GM06990 (cell line): ENCODE data around the genes KCNK3 and MAPRE3.

GRCh38 chr2:24926611-24927554, 6.8 kb upstream of the ADCY3 start:
- RRBS = 9% methylated on average over 10 of the region's 41 CpGs

DNA sequence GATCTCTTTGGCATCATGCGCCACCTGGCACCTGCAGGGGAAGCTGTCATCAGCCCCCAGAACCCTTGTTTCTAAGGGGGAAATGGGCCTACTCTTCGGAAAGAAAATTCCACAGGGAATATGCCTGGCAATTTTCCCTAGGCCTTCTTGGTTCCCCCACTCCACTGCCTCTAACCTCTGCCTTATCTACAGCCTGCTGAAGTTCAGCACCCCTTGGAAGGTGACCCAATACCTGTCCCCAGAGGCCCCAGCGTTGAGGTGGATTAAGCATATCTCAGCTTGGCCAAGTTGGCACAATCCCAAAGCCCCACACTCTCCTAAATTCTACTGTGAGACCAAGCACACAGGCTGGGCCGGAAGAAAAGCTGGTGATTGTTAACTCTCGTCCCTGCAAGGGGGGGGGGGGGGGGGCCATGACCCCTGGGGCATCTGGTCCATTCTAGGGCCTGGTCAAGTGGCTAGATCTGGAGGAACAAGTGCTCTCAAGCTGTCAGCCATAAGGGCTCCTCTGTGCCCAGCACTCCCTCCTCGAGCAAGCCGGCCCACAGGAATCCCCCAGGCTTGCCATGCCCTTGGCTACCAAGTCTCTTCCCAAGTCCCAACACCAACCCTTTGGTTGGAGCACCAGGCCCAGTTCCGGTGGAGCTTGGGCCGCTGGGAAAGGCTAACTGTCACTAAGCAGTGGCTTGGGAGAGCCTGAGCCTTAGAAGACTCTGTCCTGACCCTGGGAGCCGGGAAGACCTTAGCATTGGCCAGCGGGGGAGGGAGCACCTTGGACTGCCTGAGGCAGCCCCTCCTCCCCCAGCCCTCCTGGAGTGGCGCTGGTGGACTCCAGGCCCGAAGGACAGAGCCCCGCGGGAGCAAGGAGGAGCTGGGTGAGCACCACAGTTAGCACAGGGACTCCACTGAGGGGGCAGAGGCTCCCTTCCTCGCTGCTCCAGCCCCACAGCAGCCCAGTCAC, 62.3 kb upstream of the POMC start:
- RRBS = 83% methylated on average over 3 of the region's 16 CpGs

DNA sequence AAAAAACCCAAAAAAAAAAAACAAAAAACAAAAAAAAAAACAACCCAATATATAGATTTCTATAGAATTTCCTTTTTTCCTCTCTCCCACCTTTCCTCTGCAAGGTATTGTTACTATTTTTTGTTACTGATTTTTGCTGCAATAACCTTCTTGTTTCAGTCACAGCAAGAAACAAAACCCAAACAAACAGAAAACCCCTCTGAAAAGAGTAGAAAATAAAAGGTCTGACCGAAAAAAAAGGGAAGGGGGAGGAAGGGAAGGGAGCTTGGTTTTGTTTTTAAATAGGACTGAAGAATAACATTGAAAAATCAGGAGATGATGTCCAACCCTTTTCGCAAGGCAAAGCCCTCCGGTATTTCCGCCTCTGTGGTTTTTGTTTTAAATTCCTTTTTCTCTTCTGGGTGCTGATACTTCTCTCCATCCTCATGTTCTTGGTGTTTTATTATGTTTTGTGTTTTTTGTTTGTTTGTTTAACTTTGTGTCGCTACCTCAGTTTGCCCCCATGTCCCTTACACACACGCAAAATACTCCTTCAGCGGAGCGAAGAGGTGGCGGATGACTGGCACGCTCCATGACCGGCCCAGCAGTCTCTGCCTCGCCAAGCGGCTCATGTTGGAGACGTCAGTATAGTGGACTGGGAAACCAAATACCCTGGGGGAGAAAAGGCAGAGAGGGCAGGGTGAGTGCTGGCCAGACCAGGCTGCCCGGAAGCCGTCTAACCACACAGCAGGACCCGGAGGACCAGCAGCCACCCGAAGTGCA, 65.6 kb upstream of the POMC start:
- RRBS = 89% methylated on average over 2 of the region's 18 CpGs

GRCh38 chr2:25305056-25305794, 36.5 kb downstream of the DNMT3A start:
- RRBS = no CpG with 5 or more reads among the region's 14 CpGs

DNA sequence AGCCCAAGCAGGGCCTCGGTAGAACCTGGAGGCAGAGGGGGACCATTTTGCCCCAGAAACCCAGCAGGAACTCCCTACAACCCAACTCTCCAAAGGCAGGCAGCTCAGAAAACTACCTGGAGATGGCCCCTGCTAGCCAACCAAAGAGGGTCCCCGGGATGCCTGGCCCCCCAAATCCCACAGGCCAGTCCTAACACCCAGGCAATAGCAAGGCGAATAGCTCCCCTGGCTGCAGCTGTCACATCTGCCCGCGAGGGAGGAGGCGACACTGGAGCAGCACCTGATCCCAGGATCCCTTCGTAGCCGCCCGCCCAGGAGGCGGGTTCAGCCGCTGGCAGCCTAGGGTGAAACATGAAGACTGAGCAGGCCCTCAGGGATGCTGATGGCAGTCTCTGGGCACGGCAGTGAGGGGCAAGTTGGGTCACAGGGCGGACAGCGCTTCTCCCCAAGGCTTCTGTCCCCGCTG, 2.1 kb downstream of the DNMT3A start:
- RRBS = no CpG with 5 or more reads among the region's 15 CpGs

DNA sequence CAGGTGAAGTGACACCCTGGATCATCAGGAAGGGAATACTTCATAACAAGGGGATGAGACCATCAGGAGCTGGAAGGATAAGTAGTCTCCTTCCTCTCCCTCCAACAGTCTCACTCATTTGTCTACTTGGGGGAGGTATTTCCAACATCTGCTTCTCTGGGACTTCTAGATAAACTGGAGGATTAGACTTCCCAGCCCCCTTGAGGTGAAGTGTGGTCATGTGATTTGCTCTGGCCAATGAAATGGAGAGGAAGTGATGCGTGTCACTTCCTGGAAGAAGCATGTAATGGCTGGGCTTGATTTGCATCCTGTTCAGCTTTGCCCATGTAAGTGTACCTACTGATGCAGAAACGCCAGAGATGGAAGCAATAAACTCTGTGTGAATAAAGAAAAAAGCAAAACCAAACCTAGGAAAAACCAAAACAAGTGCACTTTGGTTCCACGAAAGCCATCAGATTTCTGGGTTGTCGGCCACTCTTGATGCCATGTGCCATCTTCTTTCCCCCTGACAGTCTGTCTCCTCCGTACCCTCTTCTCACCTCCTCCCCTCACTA, 76.1 kb upstream of the DNMT3A start:
- RRBS = no CpG with 5 or more reads among the region's 5 CpGs

DNA sequence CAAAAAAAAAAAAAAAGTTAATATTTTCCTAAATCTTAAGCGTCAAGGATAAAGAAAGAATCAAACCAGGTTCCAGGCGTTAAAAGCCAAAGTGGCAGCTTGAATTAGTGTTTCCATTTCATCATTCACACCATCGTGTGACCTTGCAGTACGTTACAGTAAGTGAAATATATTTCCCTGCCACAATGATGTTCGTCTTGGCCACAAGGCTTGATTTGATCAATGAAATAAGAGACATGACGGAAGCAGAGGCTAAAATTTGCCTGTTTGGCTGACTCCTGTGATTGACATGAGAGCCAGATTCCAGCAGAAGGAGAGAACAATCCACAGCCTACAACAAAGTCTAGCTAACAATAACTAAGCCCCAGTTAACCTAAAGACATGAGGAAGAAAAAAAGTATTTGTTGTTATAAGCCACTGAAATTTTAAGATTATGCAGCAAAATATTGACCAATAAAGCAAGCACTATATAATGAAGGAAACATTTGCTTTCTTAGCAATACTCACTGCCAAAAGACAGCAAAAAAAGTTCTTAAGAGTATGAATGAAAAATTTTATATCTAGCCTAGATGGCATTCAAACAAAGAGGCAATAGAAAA, 62.0 kb downstream of the ASXL2 start:
- RRBS = no CpG with 5 or more reads among the region's 6 CpGs

DNA sequence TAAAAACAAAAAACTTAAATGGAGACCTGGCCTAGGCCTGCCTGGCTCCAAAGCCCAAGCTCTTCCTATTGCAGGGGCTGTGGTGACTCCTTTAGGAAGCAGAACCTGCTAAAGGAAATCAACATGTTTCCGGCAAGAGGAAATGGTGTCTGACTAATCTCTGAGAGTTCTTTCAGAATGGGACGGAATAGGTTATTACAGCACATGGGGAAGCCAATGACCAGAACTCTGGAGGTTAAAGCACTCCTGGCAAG, 21.4 kb downstream of the KIF3C start:
- RRBS = no CpG with 5 or more reads among the region's 2 CpGs

DNA sequence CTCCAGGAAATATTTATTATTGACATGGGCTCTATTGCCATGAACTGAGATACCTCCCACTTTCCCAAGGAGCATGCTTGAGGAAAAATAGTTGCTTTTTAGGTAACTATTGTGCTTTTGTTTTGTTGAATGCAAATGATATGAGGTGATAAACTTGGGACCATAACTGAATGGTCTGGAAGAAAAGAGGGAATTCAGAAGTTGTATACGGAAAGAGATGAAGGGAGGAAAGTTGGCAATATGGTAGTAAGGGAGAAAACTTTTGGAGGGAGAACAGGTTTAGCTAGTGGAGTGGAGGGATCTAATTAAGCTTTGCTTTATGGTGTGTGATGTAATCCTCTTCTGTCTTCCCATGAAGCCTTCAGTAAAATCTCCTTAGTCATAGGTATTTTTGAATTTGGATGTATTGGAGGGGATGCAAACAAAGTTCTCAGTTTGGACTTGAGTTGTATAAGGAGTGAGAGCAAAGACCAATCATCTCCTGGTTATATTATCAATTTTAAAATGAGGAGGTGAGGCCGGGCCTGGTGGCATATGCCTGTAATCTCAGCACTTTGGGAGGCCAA, 20.2 kb upstream of the RAB10 start:
- RRBS = no CpG with 5 or more reads among the region's 2 CpGs

- RRBS = no CpG with 5 or more reads among the region's 5 CpGs
These were observed 13.6 kb upstream of the RAB10 start for GRCh38 chr2:26020068-26020860.

GRCh38 chr2:26068280-26069276, 34.7 kb downstream of the RAB10 start:
- RRBS = no CpG with 5 or more reads among the region's 6 CpGs

DNA sequence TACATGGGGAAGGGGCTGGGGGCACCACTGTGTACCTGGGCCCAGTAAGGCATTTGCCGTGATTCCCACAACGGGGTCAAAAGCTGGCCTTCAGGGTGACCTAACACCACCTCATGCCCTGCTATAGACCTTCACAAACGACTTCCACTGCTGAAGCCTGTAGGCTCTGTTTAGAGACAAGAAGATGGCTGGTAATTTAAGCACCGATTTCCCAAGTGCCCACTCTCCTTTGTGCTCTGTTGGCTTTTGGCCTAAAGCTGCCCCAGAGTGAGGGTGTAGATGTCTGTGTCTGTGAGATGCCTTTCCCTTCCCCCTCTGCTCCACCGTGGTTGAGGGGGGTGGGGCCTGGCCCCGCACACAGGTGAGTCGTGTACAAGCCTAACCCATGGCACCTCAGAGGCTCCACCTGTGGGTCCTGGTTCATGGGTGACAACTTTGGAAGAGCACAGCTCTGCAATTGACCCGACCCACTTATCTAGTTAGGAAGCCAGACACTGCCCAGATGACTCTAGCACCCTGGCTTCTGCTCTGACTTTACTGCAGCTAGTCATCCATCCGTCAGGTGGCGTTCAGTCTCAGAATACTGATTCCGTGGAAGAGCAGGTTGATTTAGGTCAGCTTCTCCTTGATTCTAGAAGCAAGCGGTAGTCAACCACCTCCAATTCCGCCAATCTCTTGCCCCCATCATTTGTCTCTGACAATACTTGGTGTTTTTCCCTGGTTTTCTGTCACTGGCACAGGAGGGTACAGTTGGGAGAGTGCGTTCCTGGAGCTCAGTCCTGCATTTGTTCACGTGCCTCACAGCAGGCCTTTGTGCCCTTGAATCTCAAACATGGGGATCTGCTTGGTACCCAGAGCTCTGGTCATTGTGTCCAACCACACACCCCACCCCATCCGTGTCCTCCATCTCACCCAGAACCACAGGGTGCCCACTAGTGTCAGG, 15.9 kb downstream of the GAREM2 start:
- RRBS = no CpG with 5 or more reads among the region's 16 CpGs

GRCh38 chr2:26304977-26305616, 40.8 kb upstream of the SELENOI start:
- RRBS = no CpG with 5 or more reads among the region's 13 CpGs

- RRBS = no CpG with 5 or more reads among the region's 11 CpGs
These were observed 34.7 kb upstream of the SELENOI start for GRCh38 chr2:26311245-26311607.

DNA sequence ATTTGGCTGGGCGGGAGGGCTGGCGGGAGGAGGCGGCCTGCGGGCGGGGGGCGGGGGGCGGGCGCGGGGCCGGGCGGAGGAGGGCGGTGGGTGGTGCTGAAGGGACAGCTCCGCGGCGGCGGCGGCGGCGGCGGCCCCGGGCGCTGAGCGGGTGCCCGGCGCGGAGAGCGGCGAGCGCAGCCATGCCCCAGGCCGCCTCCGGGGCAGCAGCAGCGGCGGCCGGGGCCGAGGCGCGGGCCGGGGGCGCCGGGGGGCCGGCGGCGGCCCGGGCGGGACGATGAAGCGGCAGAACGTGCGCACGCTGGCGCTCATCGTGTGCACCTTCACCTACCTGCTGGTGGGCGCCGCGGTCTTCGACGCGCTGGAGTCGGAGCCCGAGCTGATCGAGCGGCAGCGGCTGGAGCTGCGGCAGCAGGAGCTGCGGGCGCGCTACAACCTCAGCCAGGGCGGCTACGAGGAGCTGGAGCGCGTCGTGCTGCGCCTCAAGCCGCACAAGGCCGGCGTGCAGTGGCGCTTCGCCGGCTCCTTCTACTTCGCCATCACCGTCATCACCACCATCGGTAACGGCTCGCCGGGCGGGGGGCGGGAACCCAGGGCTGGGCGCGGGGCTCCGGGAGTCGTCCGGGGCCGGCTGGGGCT, at the start of gene KCNK3:
KCNK3 (plus strand) TSS at position 124 of the 639 bp plus-strand sequence.
- RRBS = 17% methylated on average over 30 of the region's 93 CpGs

DNA sequence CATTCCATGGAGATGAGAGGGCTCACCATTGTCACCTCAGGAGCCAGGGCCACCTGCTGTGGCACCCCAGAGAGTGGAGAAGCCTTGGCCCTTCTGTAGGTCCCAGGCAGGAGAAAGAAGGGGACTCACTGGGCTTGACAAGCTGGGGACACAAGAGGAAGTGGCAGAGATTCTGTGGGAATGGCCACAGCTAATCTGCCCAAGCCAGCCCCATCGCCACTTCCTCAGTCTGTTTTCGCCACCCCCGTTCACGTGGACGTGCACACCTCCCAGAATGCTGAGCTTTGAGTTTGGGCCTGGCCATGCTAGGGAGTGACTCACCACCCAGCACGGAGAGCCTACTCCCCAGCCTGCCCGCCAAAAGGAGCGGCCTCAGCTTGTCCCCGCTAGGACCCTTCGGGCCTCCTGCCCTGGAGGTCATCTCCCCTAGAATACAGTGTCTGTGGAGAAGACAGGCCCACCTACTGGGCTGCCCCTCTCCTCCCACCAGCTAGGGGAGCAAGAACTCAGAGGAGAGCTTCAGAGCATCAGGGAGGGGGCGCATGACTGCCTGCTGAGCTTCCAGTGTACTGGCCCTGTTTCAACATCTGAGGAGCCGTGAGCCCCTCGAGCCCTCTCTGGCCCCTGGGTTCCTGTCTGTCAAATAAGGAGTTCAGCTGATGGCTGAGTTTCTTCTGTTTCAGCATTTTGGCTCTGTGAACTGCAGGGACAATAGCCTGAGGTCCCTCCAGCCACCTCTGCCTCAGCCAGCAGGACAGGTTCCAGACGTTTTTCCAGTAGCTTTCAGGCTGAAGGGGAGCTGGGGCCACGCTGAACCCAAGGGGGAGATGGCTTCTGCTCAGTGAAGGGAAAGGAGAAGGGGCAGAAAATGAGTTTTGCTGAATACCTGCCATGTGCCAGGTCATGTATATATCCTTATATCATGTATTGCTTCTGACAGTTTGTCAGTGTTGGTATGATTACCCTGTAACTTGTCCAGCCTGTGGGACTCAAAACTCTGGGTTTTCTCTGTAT, 5.2 kb downstream of the SLC35F6 start:
- RRBS = no CpG with 5 or more reads among the region's 15 CpGs

GRCh38 chr2:26922657-26923093, 47.8 kb upstream of the MAPRE3 start:
- RRBS = no CpG with 5 or more reads among the region's 8 CpGs

DNA sequence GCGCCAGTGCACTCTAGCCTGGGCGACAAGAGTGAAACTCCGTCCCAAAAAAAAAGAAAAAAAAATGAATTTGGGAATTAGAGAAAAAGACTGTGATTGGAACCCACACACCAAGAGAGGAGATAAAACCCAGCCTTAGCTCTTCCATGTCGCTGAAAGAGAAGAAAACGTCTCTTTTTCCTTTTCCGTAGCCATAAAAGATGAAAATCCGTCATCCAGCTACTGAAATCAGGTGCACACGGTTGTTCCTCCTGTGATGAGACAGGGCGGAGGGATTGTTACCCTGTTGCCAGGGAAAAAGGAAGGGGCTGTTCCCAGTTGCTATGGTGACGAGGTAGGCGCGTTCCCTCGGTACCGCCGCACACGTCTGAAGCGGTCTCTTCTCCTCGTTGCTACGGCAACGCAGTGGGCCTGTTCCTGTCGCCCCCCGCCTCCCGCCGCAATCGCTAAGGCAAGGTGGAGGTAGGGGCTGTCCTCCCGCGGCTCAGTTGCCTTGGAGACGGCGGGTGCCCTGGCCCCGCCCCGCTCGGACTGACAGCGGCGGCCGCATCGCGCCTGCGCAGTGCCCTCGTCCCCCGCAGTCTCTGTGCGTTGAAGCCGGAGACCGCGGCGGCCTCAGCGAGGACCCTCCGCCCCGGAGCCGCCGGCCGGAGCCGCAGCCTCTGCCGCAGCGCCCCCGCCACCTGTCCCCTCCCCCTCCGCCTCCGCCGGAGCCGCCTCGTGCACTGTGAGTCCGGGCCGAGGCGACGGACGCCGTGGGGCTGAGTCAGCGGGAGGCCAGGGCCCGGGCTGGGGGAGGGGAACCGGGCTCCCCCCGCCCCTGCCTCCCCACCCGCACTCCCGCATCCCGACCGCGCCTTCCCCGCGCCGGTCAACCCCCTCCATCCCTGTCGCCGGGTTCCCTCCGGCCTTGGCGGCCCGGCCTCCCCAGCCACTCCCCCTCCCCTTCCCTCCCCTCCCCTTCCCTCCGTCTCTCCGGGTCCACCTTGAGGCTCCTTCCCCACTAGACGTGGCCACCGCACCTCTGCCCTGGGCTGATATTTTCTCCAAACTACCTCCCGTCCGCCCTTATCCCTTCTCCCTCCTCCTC, at the start of gene MAPRE3:
MAPRE3 (plus strand) TSS at position 562 of the 1,090 bp plus-strand sequence.
- RRBS = 5% methylated on average over 35 of the region's 89 CpGs

DNA sequence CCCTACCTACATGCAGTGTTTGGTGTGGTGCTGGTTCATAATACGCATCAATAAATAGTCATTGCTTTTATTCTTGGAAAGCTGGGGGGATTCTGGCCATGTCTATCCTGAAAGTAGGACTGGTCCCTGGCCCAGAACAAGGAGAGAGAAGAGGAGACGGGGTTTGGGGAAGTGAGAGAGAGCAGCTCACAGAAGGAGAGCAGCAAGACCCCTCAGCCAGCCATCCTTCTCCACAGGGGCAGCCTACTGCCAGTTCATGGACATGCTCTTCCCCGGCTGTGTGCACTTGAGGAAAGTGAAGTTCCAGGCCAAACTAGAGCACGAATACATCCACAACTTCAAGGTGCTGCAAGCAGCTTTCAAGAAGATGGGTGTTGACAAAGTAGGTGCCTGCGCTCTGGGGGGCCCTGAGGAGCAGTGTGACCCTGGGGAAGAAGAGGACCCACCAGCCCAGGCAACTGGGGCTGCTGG, 9.6 kb upstream of the TMEM214 start:
- RRBS = no CpG with 5 or more reads among the region's 5 CpGs

DNA sequence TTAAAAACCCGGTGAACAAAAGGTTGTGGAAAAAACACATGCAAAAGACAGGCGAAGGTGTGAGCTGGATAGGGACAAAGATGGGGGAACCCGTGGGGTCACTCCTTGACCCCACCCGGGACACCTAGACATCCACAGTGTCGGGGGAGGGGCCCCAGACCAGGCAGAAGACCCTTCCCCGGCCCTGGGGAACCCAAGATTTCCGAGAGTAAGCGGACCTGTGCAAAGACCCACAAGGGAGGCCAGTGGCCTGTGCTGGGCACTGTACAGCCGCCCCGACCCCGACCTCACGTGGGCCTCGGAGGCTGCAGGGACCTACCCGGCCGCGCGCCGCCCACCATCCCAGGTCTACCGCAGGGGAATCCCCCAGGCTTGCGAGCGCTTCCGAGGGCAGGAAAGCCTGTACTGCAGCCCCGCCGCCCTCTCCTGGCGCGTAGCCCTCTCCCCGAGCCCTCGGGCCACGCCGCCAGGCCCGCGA, 1.7 kb upstream of the AGBL5 start:
- RRBS = 12% methylated on average over 5 of the region's 32 CpGs